OVCAR3 (cell line): ENCODE measurements around a stretch of chr22.

GRCh38 chr22:39099474-39099923, 2.5 kb downstream of the APOBEC3H start:
- RRBS: no CpG with 5 or more reads among the region's 6 CpGs

- RRBS: no CpG with 5 or more reads among the region's 13 CpGs
Observed at GRCh38 chr22:39173767-39174630, 21.5 kb upstream of the CBX7 start.

- RRBS: no CpG with 5 or more reads among the region's 5 CpGs
Observed at GRCh38 chr22:39185811-39186133, 33.3 kb upstream of the CBX7 start.

- RRBS: 92% methylated on average over 1 of the region's 12 CpGs
Observed at GRCh38 chr22:39278266-39278641, 33.5 kb upstream of the PDGFB start.

- RRBS: 34% methylated on average over 2 of the region's 36 CpGs
Observed at GRCh38 chr22:39297280-39298718, 21.6 kb downstream of the RPL3 start.

DNA sequence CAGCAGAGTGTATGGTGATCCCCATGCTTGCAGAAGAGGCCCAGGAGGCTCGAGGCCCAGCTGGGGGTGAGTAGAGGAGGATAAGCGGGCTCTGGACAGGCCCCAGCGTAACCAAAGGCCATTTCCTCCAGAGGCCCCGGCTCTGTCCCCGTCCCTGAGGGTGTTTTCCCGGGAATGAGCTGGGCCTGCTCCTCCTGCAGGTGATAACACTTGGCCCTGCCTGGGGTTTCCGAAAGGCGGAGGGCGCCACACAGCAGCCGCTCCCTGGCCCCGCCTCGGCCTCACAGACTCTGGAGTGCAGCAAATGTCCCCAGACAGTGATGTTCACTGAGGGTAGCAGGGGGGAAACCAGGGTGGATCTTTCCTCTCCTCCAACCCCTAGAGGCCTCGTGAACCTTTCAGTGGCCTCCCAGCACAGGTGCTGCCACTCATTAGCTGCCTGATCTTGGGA, 10.6 kb upstream of the MGAT3 start:
- RRBS: no CpG with 5 or more reads among the region's 13 CpGs

- RRBS: 5% methylated on average over 43 of the region's 79 CpGs
Observed at GRCh38 chr22:39457596-39458474, 1.0 kb downstream of the MGAT3 start.

GRCh38 chr22:39979802-39980324, 14.9 kb upstream of the FAM83F start:
- RRBS: no CpG with 5 or more reads among the region's 4 CpGs

GRCh38 chr22:40022798-40023466, 28.2 kb downstream of the FAM83F start:
- RRBS: no CpG with 5 or more reads among the region's 8 CpGs

DNA sequence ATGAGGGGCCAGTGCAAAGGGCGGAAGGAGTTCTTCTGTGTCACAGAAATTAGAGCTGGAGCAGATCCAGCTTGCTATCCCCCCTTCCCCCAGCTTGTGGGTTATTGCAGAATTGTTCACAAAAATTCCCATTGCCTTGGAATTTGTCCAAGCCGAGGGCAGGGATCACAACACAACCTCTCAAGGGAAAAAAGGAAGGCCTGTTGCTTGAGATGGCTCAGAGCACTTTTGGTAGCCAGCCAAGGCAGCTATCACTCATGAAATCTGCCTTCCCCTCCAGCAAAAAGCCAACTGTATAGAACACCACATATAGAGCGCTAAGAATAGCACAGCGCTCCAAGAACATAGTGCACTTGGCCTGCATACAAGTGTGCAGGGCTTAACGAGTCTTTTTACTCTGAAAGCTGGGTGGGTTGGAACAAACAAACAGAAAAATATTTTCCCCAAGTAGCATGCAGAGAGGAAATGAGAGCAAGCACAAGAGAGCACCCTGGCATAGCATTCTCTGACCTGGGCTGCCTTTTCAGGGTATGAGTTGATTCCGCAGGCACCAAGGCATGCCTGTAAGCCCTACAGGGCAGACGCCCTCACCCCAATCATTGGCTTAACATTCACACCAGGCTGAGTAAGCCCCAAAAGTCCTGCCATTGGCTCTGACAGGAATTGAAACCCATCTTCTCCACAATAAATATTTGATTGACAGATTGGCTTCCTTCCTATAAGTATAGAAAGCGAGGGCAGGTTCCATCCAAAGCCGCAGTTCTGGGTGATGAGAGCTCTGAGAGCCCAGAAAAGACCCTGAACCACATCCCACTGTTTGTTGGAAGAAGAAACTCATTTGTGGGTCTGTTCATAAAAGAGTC, 46.4 kb downstream of the FAM83F start:
- RRBS: no CpG with 5 or more reads among the region's 9 CpGs

DNA sequence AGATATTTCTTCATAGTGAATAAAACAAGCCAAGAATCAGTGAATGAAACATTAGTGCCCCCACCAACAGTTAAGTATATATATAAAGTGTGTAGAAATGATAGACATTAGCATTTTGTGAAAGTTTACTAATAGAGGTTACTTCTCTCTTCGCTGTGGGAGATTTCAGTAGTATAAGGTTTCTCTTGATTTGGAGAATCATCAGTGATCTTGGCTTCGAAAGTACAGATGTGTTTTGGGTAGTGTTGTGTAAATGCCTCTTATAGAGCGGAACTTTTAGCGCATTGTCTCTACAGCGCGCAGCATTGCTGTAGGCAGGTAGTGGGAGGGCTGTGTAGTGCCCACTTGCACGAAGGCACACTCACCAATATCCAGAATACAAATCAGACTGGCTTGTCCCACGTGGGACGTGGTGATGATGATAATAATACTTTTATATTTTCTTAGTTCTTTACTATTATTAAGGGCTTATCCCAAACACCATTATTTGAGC, 51.3 kb downstream of the FAM83F start:
- RRBS: no CpG with 5 or more reads among the region's 9 CpGs

DNA sequence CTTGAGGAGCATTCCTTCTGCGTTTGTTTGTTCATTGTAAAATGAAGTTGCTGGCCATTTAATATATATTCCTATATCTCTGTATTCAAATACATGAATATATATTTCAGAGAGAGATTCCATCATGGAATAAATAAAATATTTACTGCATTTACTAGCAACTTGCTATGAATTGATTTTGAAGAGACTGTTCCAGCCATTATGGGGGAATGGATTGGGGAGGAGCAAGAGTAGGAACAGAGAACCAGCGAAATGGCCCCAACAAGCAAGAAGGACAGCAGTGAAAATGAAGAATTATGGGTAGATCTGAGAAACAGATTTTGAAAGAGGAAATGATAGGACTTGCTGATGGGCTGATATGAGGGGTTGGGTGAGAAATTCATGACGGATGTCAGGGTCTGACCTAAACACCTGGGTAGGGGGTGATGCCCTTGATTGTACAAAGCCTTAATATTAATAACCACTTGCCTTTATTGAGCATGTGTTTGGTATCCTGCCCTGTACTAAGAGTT, 61.4 kb upstream of the TNRC6B start:
- RRBS: no CpG with 5 or more reads among the region's 3 CpGs

DNA sequence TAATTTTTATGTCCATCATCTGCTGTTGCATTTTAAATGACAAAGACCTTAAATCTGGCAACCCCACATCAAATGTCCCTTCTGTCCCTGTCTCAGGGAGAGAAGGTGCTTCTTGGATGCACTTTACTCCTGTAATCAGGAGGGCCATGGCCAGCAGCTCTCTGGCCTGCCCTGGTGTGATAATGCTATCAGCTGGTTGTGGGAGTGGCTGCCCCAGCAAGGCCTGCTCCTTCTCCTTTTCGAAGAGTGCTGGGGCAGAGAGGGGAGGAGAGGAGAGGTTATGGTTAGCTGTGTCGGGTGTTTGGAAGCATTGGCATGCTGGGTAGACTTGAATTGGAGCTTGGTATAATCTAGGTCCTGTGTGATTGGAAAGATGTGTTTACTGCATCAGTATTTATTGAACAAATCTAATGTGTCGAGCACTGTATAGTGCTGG, 12.8 kb downstream of the TNRC6B start:
- RRBS: no CpG with 5 or more reads among the region's 3 CpGs

DNA sequence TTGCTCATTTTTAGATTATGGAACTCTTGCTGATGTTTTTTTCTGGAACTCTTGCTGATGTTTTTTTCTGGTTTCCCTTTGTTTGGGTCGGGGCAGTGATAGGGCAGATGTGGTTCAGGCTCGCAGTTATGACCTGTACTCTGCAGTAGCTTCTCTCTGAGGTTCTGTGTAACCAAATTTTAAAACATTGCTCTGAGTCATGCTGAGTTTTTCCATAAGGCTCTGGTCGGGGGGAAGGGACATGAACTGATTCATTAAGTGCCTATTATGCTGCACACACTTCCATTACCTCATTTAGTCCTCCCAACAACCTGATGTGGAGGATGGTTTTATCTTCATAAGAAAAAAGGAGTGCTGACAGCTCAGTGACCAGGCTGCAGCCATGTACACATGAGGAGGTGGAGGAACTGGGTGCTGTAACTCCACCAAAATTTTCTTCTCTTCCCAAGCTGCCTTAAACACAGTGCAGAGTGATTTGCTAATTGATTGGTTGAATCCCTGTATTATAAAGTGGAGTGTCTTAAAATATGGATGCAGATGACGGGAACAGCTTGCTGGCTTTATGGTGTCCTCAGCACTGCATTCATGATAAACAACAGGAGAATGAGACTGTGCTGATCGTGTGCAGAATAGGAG, 19.0 kb downstream of the TNRC6B start:
- RRBS: no CpG with 5 or more reads among the region's 5 CpGs

DNA sequence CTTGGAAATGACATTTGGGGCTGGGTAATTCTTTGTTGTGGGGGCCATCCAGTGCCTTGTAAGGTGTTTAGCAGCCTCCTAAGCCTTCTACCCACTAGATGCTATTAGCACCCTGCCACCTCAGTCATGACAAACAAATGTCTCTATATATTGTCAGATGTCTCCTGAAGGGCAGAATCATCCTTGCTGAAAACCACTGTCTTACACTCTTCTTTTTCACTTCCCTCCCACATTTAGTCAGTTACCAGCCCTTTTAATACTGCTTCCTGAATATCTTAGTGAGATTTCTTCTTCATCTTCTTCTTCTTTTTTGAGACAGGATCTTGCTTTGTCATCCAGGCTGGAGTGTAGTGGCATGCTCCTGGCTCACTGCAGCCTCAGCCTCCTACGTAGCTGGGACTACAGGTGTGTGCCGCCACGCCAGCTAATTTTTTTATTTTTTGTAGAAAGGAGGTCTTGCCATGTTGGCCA, 33.1 kb downstream of the TNRC6B start:
- RRBS: no CpG with 5 or more reads among the region's 3 CpGs

GRCh38 chr22:40220599-40221275, 43.0 kb downstream of the TNRC6B start:
- RRBS: no CpG with 5 or more reads among the region's 11 CpGs

- RRBS: no CpG with 5 or more reads among the region's 21 CpGs
Observed at GRCh38 chr22:40415196-40415907, 45.0 kb downstream of the SGSM3 start.

DNA sequence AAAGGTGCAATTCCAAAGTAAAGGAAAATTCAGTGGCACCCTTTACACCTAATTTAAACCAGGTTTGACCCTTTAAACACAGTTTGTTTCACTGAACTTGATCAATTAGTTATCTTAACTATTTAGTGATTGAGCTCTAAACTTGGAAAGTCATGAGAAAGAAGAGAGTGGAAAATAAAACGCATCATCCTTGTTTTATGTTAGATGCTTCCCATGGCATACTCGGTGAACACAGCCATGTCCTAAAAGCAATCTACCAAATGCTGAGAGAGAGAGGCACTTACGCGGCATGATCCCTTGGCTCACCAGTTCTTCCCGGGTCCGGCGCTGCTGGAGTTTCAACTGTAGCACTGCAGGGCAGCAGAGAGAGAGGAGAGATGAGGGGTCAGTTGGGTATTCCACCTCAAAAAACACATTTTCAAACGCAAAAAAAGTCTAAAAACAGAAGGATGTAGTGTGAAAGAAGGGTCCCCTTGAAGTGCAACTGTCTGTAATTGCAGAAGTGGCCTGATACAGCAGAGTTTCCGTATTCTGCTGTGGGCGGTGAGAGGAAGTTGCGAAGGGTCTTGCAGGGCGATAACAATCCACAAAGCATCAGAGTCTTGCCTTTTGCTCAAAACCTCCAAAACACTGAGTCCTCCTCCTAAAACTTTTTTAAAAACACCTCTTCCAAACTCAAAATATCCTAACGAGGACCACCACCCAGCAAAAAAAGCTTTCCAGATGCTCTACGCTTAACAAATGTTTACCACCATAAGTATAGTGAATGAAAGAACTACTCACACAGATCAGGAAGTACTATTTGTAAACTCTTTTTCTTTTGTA, 92.8 kb downstream of the SGSM3 start:
- RRBS: no CpG with 5 or more reads among the region's 14 CpGs

DNA sequence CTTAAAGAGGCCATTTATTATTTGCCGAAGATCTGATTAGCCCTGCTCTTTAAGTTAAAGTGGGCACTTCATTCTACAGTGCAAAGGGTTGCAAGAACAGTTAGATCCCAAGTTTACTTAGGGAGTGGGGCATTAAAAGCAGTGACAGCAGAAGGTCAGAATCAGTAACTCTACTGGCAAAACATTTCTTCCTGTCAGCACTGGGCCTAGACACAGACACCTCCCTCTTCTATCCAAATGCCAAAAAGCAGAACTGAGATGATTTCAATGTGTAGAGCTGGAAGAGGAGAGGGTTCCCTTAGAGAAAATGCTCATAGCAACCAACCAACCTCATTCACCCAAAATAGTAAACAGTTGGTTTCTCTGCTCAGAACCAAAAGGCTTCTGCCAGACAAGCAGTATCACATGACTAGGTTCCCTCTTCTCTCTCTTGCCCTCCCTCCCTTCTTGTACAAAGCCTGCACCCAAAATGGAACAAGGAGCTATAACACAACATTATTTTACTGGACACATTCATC, 121.8 kb downstream of the SGSM3 start:
- RRBS: no CpG with 5 or more reads among the region's 1 CpG

DNA sequence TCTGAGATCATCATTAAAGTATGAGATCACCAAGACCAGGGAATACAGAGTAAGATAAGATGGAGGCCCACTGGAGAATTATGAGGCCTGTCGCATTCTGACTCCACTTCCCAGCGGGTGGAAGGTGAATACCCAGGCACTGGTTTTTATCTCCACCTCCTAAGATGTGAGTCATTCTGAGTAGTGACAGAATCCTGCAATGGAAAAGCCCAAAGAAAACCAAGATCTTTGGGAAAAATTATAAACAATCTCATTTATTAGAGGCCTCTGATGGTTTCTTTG, 108.5 kb downstream of the MRTFA start:
- RRBS: no CpG with 5 or more reads among the region's 2 CpGs